Left cardiac atrium (tissue), 1 donor: ENCODE data around the genes CEP164, FXYD6, JAML and TREH.

- PRO-cap = no peak
These were observed 6.8 kb downstream of the BACE1 start for GRCh38 chr11:117309113-117309742.

GRCh38 chr11:117327528-117328408 is at the start of gene CEP164:
CEP164 (plus strand) TSS chr11:117327854.
- PRO-cap = unidirectional peak, plus-strand start at chr11:117327854; unidirectional peak, plus-strand start at chr11:117328151

DNA sequence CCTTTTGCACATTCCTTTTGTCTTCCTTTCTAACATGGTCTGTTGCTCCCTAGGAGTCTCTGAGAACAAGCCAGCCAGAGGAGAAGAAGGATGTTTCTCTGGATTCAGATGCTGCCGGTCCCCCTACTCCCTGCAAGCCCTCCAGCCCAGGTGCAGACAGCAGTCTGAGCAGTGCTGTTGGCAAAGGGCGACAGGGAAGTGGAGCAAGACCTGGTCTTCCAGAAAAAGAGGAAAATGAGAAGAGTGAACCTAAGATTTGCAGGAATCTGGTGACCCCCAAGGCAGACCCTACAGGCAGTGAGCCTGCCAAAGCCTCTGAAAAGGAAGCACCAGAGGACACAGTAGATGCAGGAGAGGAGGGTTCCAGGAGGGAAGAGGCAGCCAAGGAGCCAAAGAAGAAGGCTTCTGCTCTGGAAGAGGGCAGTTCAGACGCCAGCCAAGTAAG is 43.4 kb downstream of the CEP164 start:
- PRO-cap = no peak

DNA sequence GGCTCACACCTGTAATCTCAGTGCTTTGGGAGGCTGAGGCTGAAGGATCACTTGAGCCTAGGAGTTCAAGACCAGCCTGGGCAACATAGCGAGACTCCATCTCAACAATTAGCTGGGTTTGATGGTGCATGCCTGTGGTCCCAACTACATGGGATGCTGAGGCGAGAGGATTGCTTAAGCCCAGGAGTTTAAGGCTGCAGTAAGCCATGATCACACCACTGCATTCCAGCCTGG is 62.6 kb downstream of the CEP164 start:
- PRO-cap = no peak

GRCh38 chr11:117876292-117877099 is at the start of gene FXYD6:
FXYD6 (minus strand) TSS chr11:117876658.
- PRO-cap = bidirectional peak, plus-strand start at chr11:117876964, minus-strand start at chr11:117876618

- PRO-cap = no peak
These were observed 752 bp downstream of the IL10RA start for GRCh38 chr11:117986601-117987690.

DNA sequence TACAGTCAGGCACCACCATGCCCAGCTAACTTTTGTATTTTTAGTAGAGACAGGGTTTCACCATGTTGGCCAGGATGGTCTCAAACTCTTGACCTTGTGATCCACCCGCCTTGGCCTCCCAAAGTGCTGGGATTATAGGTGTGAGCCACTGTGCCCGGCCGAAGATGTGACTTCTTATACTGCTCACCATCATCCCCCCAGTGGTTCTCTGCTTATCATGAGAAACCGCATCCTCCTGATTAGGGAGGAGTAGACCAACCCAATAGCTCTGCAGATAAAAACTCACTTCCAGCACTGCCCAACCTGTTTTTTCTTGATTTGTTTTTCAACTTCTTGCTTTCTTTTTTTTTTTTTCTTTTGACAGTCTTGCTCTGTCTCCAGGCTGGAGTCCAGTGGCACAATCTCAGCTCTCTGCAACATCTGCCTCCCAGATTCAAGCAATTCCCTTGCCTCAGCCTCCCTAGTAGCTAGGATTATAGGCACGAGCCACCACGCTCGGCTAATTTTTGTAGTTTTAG is 21.4 kb downstream of the IL10RA start:
- PRO-cap = no peak

GRCh38 chr11:118009784-118010492 is 23.7 kb downstream of the IL10RA start:
- PRO-cap = no peak

DNA sequence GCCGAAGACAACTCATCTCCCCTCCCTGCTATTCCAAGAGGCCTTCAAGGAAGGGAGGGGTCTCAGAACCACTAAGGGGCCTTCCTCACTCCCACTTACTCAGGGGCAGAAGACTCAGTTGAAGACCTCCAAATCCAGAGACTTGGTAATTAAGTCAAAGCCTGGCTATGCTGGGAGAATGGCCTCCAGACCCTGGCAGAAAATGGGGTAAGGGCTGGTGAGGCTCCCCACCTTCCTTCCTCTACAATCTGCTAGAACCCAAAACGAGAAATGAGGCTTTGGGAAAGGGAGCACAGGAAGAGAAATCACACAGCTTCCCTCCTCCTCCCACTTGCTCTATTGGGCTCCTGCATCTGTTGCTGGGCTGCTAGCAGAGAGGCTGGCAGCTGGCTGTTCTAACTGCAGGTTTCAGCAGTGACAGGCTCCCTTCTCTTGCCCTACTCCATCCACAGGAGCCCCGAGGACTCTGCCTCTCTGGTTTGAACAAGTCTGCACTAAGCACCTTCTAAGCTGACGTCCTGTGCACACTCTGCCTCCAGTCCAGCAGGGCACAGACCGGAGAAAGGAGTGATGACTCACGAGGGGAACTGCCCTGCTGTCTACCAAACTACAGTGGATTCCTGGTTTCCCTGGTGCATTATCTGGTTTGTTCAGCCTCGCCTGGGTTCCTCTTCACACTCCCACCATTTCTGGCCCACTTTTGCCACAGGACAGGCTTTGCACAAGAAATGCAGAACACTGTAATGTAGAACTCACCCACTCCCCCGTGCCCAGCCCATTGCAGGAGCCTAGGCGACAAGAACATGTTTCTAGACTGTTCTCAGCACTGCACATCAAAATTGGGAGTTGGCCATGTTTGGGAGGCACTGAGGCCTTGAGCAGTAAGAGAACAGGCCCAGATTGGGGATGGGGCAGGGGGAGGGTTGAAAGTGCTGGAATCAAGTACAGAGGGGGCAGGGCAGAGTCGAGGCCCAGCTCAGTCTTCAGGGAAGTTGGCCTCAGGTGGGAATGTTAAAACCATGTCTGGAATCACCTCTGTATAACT is 25.9 kb downstream of the IL10RA start:
- PRO-cap = no peak

DNA sequence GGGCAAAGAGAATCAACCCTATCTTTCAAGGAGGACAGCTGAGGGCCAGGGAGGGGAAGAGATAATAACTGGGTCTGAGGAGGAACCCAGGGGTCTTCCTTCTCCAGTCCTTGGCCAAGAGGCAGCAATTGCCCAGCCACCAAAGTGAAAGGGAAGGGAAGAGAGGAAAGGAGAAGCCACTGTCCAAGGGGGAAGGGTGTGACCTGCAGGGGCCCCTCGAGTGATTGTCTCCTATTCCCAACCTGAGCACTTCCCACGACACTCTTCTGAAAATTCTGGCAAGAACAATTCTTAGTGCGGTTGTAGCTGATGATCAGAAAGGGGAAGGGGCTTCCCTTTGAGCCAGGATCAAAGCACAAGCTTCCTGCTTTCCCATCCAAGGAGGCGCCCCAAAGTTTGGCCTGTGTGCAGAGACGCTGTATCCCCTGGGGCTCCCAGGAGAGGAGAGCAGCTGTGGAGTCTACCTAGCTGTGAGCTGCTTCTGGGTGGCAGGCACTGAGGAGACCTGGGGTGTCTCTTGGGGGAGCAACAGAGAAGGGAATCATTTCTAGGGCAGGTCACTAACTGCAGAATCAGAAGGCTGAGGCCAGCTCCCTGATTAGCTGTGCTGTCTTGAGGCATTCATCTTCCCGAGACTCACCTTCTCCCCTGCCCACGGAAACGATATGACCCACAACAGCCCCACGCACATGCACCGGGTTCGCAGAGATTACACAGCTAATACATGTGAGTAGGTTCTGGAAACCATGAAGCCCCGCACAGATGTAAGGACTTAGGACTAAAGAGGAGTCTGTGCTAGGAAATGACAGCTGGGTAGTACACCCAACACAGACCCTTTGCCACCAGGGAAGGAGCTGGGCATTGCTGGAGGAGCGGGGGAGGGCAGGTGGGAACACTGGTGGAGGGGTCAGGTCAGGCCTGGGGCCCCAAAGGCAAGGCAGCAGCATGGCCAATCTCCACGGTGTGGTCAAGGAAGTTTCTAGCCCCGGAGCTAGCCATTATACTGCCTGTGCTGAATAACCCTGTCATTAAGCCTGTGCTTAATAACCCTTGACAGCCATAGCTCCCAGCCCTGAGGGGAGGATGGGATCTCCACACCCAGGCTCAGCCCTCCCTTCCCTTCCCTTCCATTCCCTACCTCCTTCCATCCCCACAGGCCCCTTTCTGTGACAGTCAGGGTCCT is 1.7 kb downstream of the TMPRSS4 start:
- PRO-cap = no peak

GRCh38 chr11:118219560-118220097 is 5.2 kb downstream of the JAML start:
- PRO-cap = no peak

DNA sequence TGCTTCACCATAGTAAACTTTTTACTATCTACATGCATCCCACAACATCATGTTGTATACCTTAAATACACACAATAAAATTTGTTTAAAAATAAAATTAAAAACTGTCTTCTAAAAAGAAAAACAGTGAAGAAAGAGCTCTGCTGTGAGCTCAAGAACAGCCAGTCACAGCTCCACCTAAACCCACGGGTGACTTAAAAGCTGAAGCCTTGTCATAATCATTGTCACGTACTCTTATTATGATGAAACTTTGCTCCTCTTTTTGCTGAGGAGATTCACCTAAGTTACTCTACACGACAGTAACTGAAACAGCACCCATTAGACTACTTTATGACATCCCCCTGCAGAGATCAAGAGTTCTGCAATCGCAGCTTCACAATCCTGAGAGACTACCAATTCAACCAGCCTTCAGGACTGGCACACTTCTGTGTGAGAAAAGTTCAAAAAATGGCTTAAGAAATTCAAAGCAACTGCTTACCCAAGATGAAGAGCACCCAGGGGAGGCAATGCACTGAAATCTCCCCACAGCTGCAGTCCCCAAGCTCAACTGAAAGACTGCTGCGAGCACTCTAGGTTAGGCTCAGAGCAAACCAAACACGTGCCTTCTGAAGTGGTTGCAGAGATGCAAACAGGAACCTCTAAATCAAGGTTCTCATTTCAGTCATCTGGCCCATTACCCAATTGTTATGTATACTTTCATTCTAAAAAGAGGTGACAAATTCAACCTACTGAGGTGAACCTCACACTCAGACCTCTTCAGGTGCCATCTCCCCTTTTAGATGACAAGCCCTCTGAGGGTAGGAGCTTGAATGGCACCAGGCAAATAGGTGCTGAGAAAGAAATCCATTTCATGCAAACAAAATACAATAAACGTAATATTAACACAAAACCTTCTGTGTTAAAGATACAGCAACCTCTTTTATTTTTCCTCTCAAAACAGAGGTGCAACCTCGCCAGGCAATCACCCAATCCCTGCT is at the start of gene JAML:
TSS of gene JAML (minus strand) at position 549 of the 977 bp plus-strand sequence.
- PRO-cap = no peak

- PRO-cap = no peak
These were observed 2.0 kb upstream of the JAML start for GRCh38 chr11:118226691-118227336.

DNA sequence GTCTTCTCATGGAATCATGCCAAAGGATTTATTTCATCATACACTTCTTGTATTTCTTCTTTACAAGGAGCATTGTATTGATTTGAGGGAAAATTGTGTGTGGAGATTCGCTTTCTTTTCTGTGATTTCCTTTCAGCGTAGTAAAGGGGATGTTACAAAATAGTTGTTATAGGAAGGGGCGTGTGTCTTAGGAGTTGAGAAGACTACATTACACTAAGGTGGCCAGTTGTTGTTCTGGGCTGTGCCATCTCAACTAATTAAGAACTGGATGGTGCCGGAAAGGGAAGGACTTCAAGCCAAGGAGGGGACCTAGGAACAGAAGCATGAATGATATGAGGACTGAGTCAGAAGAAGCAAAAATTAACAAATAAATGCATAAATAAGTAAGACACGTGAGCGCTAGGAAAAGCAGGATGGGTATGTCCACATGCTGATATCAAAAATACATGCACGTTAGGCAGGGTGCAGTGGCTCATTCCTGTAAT is 12.8 kb upstream of the CD3E start:
- PRO-cap = no peak

GRCh38 chr11:118473250-118474351 is 37.3 kb downstream of the KMT2A start:
- PRO-cap = no peak

GRCh38 chr11:118510422-118511407 is 16.6 kb upstream of the TTC36 start:
- PRO-cap = no peak

- PRO-cap = bidirectional peak, plus-strand start at chr11:118622577, minus-strand start at chr11:118622432
These were observed 14.8 kb downstream of the PHLDB1 start for GRCh38 chr11:118621975-118622792.

DNA sequence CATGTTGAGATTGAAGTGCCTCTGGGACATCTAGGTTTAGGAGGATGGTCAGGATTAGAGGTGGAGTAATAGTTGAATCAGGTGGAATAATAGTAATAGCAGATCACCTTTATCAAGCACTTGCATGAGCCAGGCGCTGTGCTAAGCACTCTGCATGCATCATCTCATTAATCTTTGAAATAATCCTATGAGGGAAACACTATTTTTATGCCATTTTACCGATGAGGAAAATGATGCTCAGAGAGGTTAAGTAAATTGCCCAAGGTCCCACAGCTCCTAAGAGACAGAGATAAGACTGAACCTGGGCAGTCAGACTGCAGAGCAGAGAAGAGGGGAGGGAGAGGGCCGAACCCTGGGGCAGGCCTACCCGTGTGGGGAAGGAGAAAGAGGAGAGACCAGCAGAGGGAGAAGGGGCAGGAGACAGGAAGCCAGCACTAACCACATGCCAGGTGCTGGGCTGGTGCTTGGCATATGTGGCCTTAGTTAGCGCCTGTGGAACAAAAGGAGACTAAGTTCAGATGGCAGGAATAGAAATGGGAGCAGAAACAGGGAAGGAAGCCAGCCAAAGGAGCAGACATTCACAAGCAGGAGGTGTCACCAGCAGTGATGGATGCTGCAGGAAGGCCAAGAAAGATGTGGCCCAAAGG is 27.0 kb downstream of the TREH start:
- PRO-cap = no peak

DNA sequence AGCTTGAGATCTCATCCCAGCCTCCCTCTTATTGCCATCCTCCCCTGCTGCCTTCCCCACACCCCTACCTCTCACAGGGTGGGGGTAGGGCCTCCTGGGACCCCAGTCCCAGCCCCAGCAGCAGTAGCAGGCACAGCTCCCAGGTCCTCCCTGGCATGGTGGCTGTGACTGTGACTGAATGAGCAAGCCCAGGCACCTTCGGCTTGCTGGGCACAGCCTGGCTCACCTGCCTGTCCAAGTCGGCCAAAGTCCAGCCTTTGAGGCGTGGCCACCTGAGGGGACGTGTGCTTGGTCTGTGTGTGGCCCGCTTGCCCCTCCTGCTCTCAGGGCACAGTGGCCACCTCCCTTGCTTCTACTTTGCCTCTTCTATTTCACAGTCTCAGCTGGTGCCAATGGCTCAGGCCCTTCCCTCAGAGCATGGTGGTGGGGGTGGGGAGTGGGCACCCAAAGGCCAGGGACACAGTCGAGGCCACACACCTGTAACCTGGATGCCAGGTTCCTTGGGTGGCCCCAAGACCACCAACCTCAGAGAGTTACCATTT is at the start of gene TREH:
TSS of gene TREH (minus strand) at position 180 of the 542 bp plus-strand sequence.
- PRO-cap = no peak

- PRO-cap = no peak
These were observed 16.4 kb upstream of the TREH start for GRCh38 chr11:118695764-118696346.